ENCODE measurements around the gene ASCL5.

DNA sequence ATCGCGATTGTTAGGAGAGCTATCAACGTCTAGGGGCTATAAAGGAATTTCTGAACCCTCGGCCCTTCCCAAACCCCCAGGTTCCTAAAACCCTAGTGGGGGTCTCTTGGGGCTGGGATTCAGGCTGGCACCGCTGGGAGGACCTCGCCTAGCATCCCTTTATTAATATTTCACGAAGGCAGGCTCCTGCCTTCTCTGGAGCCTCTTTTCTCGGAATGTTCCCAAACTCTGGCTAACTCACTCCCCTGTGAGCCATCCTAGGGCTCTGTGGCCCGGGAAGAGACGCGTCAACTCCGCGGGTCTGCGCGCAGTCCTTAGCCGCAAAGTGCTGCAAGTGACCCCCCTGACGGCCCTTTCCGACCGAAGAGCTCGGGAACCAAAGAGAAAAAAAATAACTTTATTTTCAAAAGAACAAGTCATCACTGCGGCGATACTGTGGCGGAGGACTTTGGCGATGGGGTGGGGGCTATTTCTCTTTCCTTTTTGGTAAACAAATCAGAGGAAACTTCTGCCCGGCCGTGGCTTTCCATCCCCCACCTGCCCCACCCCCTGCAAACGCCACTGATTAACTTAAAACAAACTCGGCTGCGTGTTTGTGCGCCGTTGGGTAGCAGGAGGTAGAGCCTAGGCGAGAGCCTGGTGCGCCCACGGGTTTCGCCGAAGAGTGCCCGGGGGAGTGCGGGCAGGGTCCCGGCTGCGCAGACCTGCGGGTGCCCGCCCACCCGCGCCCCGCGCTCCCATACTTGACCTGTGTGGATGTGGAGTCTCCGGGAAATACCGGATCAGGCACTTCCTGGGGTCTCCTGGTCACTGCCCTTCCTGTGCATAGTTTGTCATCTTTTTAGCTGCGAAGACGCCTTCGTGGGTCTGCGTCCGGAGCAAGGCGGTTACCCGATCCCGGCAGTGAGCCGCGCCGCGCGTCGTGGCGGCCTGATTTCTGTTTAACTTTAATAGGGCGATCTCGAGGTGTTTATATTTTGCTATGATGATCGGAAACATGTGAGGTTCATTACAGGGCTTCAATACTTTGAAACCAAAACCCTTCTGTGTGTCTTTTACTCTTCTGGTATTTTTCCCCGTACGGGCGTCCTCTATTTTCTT lies 14.8 kb downstream of the NR5A2 start:
- PRO-cap = bidirectional peak, plus-strand start at position 600 of the sequence, minus-strand start at position 456 of the sequence; unidirectional peak, minus-strand start at position 745 of the sequence; unidirectional peak, minus-strand start at position 943 of the sequence

GRCh38 chr1:200043101-200043421 lies 15.6 kb downstream of the NR5A2 start:
- PRO-cap = no peak

- PRO-cap = no peak
Measured at GRCh38 chr1:200048060-200048693, 20.7 kb downstream of the NR5A2 start.

DNA sequence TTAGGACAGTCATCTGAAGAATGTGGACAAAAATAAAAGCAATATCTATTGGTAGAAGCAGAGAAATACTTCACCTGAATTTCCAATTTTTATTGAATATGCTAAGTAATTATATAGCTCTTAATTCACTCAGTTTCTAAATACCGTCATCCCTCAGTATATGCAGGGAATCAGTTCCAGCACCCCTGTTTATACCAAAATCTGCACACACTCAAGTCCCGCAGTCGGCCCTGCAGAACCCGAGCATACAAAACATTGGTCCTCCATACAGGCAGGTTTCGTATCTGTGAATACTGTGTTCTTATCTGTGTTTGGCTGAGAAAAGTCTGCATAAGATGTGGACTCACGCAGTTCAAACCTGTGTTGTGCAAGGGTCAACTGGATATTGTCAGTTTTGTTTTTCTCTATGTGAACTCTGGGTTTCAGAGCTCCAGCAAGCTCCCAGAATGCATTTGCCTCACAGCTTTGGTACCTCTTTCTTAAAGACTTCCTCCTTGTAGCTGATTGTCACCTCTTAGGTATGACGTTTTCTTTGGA lies 100.5 kb downstream of the NR5A2 start:
- PRO-cap = no peak

GRCh38 chr1:200129430-200129957 lies 102.0 kb downstream of the NR5A2 start:
- PRO-cap = no peak

DNA sequence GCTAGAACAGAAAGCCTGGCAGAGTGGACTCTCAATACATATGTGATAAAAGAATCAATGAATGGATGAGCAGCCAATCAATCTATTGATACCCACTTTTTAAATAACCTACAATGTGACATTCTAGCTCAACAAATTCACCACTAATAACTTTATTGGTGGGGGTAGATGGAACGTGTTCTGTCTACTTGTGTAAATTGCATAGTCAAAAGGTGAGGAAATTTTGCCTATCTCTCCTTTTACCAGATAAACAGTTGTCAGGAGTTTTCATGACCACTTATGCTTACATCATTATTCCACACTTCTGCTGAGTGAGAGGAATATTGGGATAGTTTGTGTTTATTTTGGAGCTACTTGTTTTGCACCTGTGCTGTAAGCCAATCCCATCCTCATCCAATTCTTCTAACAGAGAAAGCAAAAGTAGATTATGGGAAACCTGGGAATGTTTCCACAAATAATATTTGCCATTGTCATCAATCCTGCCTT lies 154.5 kb downstream of the ZNF281 start:
- PRO-cap = no peak

DNA sequence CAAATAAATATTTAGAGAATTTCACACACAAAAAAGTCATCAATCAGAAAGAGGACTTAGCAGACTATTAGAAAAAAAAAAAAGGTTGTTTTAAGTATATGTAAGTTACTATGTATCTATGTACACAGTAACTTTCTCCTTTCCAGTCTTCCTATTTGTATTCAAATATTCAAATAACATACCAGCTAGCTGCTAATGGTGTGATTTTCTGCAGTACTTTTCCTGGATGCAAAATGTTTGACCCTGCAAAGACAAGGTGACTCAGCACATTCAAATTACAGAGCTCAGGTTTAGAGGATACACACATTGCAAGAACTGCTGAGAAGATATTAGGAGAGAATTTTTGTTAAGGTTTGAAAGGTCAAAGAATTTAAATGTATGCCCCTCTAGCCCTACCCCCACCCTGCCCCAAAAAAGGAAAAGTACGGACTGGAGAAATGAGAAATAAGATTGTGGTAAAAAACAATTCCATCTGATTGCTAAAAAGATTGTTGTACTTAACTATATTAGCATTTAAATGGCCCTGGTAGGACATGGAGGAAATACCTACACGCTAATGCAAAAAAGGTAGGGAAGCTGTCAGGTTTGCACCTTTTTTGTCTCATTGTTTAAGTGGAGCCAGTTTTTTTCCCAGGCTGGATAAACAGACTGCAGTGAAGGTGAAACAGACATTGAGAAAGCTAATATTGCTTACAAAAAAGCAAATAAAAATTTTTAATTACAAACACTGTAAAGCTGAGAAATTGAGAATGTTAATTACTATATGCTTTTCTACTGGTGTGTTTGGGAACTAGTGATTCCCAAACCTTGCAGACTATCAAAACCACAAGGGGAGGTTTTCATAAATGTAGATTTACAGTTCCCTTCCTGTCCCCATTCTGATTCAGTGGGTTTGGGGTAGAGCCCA lies 45.6 kb downstream of the ZNF281 start:
- PRO-cap = no peak

GRCh38 chr1:200372184-200372485 lies 37.7 kb downstream of the ZNF281 start:
- PRO-cap = no peak

DNA sequence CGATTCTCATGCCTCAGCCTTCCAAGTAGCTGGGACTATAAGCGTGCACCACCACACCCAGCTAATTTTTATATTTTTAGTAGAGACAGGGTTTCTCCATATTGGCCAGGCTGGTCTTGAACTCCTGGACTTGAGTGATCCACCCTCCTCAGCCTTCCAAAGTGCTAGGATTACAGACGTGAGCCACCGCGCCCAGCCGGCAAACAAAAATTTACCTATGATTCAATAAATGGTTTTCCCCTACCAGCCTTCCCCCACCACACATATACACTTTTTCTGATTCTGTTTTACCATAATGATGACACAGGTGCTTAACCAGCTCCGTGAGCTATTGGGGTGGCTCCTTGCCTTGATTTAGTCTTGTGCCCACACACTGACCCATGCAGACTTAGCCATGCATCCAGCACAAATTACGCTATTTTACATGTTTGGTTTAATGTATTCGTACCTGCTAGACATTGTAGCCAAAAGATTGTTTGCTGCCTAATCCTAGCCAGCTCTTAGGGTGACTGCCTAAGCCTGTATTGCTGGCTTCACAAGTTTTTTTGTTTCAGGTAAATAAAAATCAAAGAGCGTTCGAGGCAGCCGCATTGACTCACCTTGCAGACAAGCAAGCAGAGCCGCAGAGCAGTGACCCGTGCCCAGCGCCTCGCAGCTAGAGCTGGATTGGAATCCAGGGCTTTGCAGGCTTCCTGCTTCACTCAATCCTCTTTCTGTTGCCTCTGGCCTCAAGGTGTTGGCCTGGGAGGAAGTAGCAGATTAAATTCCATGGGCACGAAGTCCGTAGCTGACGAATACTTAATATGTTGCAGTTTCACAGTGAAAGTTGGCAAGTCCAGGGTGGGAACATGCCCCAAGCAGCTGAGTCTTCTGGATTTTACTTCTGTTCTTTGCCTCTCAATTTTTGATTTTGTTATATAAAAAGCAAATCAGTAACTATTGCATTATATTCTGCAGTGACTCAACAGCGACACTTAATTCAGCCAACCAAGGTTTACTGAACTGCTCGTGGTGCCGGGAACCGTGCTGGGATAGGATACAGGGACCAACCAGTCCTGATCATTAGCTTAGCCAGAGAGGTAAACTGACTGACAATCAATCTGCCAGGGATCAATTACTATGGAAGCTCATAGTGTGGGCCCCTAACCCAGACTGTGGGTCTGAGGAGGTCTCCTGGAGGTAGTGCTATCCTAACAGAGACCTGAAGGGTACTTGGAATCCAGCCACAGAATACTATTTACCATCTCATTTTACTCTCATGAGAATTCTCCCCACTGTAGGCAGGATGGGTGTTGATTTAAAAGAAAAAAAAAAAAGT lies 68.0 kb upstream of the ZNF281 start:
- PRO-cap = no peak

DNA sequence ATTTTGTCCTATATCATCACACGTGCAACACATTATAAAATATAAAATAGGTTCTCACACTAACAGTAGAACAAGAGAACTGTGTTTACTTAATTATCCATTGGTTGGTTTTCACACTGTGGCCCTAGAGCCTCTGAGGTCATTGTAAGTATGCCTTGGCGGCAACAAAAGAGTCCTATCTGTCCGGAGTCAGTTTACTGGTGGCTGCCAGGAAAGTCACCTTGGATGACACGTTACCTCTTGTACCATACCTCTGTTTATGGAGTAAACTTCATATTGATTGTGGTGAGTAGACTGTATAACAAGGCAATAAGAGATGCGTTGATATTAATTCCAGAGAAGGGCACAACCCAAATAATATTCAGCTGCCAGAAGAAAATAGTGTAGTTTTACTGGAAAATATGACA lies 20.3 kb upstream of the KIF14 start:
- PRO-cap = no peak

DNA sequence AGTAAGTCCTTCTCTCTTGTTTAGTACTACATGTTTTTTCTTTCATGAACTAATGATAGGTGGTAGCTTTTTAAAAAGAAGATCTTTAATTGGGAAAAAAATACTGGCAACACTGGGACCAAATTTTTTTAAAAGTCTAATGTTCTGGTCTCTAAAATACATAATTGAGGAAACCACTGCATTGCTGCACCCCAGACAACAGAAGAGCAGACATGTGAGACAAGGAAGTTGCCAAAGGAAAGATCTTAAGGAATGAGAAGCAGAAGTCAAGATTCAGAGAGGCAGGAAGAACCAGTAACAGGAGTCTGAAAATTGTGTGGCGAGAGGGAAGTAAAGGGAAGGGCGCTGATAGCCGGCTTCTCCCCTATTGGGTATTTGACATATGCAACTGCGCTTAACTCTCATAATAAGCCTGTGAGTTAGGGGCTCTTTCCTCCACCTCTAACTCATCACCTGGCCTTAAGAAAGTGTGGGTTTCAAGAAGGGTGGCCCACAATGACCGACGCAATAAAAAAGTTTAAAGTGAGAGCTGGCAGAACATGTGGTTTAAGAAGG lies 21.9 kb upstream of the KIF14 start:
- PRO-cap = no peak

GRCh38 chr1:200891759-200892273 lies 2.9 kb upstream of the INAVA start:
- PRO-cap = no peak

GRCh38 chr1:200991727-200992013 lies 31.8 kb downstream of the KIF21B start:
- PRO-cap = no peak

DNA sequence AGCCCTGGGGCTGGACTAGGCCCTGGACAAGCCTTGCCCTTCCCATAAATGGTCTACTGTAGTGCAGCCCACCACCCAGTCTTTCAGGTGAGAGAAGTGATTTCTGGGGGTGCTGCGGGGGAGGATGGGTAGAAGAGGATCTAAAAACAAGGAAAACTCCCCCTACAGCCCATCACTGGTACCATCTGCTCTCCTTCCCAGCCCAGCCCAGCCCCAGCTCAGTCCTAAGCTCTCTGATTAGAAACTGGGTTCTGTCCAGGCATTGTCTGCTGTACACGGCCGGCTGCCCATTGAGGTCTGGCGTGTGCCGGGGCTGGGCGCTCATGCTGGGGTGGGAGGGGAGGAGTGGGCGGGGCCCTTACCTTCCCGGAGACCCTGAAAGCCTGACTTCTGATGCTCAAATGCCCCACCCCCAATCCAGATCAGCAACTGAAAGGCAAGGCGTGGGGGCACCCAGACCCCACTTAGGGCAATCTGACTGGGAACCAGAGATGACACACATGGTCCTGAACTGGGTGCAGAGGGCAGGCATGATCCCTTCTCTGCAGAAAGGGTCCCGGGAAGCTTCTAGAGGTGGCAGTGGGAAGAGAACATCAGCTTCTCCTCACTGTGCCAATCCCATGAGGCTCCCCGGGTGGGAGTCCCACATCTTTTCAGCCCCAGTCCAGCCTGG lies 2.4 kb downstream of the KIF21B start:
- PRO-cap = no peak

- PRO-cap = no peak
Measured at GRCh38 chr1:201022404-201023293, 865 bp downstream of the KIF21B start.

DNA sequence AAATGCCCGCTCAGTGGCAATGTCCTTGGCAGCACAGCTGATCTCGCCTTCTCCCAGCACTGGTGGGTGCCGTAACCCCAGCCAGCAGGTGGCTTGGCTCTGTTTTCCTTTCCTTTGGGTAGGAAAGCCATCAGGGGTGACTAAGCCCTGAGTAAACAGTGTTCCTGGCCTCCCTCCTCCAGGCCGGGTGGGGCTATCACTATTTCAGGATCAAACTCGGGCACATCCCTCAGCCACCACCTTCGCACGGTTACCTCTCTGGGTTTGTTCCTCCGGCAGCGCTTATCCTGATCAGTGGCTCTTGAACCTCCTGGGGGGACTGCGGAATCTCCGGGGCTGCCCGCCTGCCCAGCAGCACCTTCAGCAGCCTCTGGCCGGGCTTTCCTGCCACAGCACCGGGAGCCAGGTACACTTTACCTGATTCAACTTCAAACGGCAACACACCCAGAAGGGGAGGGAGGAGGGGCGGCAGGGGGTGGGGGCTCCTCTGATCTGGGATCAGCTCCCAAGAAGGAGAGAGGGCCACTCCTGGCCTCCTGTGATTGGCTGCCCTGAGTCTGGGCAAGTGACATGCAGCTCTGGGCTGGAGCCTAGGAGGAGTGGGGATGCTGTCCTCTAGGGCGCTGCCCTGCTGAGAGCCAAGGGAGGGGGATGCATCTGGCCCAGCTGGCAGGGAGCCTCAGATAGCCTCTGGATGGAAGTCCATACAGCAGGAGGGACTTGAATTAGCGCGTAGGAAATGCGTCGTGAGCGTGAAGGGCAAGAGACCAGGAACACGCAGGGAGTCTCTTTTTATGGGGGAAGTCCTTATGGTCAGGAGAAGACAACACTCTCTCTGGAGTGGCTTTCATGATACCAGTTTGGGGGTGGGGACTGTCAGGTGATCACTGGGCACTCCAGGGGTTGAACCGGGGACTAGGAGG lies at the start of gene ASCL5:
Gene ASCL5 (minus strand): TSS at position 355 of the 923 bp plus-strand sequence.
- PRO-cap = no peak

DNA sequence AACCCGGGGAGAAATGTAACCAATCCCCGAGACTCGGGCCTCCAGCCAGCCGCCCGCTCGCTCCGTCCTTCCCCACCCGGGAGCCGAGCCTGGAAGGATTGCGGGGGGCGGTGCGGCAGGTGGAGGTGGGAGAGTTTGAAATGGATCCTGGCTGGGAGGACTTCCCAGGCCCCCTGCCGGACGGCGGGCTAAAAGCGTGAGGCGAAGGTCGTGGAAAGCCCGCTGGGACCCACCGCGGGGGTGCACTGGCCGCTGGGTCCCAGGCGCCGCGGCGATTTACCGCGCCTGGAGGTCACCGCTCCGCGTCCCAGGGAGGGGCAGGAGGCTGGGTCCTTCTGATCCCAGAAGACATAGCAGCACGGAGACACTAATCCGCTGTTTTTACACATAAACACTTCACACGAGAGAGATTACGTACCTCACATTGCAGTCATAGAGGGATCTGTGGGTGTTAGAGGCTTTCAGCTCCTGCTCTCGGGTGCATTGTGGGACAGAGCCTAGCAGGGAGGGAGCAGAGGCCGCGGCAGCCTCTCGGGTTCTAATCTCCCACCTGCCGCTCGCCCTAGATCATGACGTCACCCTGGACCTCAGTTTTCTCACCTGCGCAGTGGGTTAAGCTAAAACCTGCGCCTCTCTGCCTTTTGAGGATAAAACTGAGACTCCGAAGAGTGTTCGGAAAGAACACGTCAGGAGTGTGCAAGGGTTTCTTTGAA lies 17.0 kb upstream of the TMEM9 start:
- PRO-cap = no peak

- PRO-cap = no peak
Measured at GRCh38 chr1:201184791-201185413, 5.7 kb upstream of the IGFN1 start.

DNA sequence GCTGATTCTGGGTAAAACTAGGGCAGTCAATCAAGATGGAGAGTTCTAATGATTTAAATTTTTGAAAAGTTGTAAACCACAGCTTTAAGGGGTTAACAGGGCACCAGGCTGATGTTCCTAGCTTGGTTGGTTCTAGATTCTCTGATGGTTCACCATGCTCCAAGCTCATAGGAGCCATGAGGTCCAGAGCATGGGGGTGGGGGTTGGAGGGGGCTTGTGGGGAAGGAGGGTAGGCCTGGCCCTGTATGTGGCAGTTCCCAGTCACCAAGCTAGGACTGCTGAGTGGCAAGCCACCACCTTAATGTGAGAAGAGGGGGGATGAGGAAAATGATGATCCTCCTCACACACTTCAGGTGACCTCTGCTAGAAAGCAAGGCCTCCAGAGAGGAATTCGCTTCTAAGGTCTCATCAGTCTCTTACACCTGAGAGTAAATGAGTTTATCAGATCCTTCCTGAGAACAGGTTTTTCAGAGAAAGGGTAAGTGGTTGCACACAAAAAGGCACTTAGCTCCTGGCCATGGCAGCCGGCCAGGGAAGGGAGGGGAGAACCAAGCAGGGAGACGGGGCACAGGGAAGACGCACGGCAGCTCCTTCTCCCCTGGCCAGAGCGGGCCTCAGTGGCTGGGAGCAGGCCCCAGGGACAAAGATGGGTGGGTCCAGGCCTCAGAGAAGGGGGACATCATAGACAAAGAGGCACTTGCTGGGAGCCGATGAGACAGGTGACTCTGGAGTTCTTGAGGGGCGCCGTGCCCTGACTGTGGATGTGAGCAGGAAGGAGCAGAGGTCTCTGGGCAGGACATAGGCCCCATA lies 3.5 kb upstream of the TNNT2 start:
- PRO-cap = no peak

DNA sequence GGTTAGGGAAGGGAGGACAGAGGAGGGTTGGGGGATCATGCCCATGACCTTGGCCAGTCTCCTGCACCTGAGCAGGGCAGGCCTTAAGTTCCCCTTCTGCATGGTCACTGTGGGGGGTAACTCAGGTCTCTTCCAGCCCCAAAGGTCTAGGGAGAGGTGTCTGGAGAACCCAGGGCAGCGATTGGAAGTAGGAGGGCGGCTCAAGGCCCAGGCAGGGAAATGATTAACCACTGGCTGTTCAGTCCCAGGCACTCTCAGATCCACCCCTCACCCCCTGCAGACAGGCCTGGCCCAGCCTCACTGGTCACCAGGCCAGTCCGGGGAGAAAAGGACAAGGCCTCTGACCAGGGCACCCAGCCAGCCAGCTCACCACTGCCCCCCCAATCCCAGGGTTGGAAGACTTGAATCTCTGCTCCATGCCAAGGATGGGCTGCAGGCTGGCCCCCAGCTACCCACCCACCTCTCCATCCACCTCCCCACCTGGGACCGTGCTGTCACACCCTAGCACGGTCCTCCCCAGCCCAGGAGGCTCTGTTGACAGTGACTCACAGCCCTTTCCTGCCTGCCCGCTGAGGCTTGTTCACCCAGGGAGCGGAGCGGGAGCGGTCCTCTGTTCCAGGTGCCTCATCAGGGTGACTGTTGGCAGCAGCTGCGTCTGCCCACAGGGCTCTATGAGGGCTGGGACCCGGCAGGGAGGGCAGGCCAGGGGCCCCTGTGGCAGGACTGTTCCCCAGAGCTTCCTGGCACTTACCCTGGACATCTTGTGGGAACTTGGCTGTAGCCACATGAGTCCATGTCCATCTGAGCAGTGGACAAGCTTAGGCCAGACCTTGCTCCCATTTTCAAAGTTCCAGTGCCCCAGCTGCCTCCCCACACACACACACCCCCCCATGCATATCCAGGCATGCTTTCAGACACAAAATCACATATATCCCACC lies 2.2 kb downstream of the LAD1 start:
- PRO-cap = no peak

Measured in parotid gland (tissue), 1 donor.